LHCN-M2 (cell line): Measurements from ENCODE around the gene SLC29A2.

DNA sequence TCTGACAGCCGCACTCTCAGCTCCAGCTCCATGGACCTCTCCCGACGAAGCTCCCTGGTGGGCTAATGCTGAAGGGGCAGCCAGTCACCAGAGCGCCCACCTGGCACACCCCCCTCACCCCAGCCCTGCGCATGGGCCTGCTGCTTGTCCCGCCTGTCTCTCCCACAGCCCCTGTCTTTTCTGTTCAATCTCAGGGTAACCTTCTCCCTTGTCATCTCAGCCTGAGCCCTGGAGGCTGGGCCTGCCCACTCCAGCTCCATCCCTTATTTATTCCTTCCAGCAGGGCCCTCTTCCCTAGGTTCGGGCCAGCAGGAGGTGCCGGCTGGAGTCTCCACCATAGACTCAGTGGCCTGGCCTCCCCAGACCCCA lies 1.6 kb upstream of the RAB1B start:
- RAMPAGE, long total RNA = no peak

DNA sequence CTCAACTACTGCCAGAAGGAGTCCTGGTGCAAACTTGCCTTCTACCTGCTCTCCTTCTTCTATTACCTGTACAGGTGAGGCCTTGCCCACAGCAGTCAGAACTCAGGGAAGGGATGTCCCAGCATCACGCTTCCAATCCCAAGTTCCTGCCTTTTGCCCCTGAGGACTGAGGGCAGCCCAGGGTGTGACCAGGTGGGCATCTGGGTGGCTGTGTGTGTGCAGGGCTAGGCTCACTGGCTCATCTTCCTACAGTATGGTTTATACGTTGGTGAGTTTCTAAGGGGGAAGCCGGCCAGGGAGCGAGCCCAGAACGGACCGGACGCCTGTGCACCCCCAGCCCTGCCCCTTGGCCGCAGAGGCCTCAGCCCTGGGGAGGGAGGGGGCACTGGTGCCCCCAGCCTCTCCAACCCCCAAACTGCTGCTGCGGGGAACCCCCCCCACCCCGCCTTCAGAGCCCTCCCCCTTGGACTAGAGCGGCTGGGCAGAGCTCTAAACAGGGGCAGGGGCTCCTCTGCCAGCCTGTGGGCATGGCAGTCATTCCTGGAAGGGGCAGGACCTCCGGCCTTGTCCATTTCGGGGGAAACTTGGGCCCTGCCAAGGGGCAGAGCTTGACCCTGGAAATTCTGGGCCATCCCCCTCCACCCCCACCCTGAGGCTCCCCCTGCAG lies 5.5 kb downstream of the CNIH2 start:
- RAMPAGE, long total RNA = no peak

GRCh38 chr11:66326200-66326958 lies 9.5 kb upstream of the CD248 start:
- RAMPAGE, long total RNA = no peak

DNA sequence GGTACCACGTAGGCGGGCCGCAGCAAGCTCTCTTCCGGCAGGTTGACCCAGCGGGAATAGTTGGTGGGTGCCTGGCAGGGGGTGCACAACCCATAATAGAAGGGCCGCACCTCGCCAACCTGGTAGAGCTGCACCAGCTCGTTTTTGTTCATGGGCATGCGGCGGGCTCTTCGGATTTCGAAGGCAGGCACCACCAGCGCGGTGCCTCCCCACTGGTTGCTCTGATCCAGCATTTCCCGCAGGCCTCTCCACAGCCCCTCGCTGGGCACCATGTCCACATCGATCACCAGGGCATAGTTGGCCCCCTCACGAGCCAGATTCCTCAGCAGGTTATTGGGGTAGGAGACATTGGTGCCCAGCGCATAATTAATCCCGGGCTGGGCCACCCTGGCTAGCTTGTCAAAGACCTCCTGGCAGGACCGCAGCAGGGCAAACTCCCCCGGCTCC lies 819 bp downstream of the B4GAT1 start:
- RAMPAGE, long total RNA = no peak

DNA sequence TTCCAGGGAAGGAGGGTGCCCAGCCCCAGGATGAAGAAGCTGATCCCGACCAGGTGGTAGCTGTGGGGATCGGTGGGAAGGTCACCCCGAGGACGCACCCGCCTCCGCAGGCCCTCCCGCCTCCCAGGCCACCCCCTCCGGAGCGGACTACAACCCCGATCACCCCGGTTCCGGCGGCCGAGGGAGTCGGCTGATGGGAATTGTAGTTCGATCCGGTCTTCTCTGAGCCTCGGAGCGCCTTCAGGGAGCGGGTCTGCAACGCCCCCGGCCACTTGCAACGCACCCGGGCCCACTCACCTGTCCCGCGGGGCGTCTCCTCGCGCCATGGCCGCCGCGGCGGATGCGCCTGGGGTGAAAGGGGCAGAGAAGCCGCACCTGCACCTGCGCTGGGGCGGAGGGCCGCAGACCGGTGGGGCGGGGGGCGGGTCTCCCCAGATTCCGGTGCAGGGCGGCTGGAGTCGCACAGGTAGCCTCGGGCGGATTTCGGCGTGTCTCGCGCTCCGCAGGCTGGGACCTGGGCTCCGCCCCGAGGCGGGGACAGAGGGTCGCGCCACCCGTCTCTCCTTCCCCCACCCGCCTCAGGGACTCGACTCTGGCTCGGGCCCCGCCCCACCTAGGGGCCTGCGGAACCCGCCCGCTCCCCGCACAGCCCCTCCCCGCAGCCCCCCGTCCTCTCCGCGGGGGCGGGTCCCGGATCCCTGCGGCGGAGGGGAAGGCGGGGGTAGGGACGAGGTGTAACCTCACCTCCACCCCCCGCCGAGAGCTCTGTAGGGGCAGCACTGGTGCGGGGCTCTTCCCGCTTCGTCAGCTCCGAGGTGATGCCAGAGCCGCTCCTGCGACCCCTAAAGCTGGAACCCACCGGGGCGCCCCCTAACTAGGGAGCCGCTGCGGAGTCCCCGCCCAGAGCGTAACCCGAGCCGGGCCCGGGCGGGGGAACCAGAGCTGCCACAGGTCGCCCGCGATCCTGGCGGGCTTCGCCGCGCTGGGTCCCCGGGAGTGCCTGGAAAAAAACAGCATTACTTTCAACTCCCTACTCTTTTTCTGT lies at the start of gene SLC29A2:
TSS of gene SLC29A2 (minus strand) at position 495 of the 1,045 bp plus-strand sequence.
- RAMPAGE, long total RNA = no peak

DNA sequence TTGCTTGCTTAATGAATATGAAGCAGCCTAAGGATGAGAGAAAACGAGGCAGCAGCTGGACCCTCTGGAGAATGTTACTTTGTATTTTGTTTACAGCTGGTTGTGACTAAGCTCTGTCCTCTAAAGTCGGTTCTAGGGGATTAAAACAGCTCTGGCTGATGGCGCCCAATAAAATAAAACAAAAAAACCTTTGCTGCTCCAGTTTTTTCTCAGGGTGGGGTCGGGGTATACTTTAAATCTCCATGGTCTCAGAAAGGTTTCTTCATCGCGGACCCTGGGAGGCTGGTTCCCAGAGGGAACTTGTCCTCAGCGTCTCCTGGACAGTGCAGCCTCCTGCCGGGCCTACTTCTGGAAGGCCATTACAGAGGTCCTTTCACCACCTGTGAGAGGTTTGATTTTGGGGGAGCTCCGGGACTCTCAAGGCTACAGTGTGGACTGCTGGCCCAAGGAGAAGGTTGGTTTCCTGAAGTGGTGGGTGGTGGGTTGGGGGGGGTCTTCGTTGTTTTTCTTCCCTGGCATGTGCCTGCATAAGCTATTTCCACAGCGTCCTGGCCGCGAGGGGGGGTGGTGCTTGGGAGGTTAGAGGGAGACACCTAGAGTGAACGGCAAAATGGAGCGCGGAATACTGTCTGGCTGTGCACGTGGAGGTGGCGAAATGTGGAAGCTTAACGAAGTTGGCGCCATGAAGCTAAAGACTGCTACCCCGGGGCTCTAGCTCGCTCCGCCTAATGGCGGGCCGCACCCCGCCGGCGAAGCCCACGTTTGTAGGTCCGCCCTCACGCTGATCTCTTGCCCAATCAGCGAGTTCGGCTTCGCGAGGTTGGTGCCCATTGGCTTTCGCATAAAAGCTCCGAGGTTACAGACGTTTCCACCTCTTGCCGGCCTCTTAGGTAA lies 587 bp upstream of the RBM4 start:
- RAMPAGE, long total RNA = no peak

- RAMPAGE, long total RNA = no peak
These were observed 11.4 kb downstream of the RBM4B start for GRCh38 chr11:66665759-66667192.

GRCh38 chr11:66668563-66669248 lies 9.0 kb downstream of the RBM4B start:
- RAMPAGE, long total RNA = no peak

- RAMPAGE, long total RNA = no peak
These were observed 1.9 kb downstream of the RCE1 start for GRCh38 chr11:66844852-66845759.

DNA sequence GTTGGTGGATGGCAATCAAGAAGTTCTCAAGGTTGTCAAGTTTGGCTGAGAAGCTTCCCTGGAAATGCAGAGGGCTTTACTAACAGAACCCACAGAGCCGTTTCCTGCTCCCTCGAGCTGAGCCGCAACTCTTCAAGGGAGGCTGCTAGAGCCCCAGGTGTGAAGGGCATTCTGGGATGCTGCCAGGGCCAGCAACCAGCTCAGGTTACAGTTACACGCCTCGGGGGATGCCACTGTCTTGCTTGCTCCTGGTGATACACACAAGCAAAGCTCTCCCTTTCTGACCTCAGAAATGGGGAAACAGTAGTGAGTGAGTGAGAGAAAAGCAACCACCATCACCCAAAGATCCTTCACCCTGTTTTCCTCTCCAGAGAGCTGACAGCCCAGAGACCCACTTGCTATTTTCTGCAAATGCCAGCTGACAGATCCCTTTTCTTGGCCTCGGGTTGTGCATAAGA lies 24.0 kb downstream of the LRFN4 start:
- RAMPAGE, long total RNA = no peak

GRCh38 chr11:66967609-66968019 lies 7.5 kb upstream of the C11orf86 start:
- RAMPAGE, long total RNA = no peak

GRCh38 chr11:67022550-67022917 lies 400 bp upstream of the SYT12 start:
- RAMPAGE, long total RNA = no peak

DNA sequence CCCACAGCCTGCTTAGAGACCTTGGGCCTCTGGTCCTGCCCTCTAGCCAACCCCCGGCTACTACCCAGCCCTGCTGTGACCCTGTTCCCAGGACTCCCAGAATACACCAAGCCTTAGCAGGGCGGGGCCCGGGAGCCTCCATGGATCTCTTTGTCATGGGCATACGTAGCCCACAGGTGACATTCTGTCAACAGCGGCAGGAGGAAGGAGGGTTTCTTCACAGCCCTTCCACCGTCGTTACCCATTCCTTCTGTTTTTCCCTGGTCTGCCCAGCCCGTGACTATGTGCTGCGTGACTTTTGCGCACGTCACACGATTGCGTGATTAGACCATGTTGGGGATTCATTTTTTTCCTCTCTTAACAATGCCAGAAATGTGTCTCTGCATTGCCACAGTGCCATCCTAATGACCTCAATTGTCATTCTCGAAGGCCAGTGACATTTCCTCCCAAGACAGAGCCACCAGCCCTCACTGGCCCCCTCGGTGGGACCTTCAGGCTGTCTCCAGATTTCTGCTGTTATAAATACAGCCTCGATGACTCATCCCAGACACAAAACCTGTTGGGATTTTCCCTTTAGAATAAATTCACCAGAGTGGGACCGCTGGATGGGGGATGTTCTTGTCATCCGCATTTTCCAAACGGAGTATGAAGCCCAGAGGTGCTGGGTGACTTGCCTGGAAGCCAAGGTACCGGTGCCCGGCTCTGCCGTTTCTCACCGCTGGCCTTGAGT lies 9.1 kb downstream of the SYT12 start:
- RAMPAGE, long total RNA = no peak

- RAMPAGE, long total RNA = no peak
These were observed 25.2 kb upstream of the GRK2 start for GRCh38 chr11:67241004-67241515.

DNA sequence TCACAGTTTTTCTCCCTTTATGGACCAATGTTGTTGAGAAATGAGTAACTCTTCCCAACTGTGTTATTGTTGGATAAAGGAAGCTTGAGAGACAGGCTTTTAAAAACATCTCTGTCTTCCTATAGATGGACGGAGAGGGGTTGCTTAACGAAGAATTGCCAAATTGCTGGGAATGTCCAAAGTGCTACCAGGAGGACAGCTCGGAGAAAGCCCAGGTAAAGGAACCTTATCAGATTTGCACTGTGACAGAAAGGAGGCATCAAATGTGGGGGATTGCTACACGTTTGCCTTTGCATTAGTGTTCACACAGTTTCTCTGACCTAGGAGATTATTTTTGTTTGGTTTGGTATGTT lies 18.1 kb upstream of the GRK2 start:
- RAMPAGE, long total RNA = no peak

- RAMPAGE, long total RNA = no peak
These were observed 13.8 kb upstream of the GRK2 start for GRCh38 chr11:67252076-67253282.

DNA sequence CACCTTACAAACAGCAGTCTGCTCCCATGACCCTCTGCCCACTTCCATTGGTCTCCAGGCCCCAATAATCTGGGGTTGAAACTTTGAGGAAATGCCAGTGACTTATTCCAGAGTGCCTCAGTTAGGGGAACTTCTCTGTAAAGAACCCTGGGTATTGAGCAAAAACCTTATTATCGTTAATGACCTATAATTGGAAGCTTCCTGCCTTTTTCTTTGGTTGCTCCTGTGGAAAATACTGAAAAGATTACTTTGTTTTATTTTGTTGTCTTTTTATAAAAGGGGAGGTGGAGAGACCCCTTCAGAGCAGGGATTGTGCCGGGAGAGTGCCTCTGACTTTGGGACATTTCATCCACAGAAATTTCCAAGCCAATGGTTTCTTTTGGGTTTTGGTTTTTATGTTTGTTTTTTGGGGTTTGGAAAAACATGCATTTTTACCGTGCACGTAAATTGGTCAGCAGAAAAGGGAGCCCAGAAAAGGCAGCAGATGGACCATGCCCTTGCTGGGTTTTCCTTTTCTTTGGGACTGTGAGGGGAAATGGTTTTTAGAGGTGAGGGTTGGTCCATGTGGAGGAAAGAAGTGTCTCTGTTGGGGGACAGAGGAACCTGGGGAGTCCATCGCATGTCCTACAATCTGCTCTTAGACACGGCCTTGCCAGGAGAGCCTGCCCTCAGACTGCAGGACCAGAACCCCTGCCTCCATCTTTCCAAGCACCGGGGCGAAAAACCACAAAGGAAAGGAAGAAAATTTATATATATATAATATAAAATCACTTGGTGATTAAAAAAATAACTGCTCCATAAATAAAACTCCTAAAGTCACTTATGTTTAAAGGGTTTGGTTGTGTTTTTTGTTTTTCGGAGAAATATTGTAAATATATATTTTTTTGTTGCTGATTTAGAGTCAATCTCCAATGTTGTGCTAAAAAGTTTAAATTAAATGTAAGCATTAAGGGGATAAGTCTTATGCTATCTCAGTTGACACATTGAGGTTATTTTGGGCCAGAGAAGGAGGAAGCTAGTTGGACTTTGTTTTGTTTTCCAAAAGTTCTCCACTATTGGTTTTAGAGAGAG lies 9.1 kb upstream of the GRK2 start:
- RAMPAGE, long total RNA = no peak

DNA sequence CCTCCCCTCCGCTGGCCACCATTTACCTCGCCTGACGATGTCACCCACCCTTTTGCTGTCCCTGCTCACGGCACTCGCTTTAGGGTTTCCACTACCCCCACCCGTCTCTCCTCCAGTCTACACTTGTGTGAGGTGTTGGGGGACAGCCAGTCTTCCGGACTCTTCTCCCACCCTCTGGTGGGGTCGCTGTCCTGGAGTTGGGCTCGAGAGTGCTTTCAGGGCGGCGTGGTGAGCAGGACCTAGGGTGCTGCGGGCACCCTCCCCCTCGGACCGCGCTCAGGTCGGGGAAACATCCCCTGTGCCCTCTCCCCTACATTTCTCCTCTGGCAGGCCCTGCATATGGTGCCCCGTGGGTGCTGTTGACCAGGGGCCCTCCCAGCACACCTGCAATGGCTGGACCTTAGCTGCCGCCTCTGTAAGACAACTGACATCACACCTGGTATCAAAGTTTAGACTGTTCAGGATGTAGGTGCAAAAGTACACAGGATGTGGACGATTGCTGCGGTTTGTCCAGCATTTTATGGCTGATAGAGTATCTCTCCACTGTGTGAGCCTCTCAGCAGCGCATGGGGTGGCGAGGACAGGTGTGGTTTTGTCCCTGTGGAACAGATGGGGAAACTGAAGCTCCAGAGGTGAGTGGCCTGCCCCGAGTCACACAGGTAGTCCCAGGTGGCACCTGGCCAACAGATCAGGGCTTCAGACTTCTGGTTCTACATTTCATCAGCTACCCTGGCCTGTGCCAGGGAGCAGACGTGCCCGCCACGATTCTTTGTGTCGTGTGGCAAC lies 1.1 kb downstream of the GRK2 start:
- RAMPAGE, long total RNA = no peak

- RAMPAGE, long total RNA = no peak
These were observed 2.6 kb downstream of the ANKRD13D start for GRCh38 chr11:67291422-67292481.

GRCh38 chr11:67345069-67345647 lies 8.2 kb downstream of the POLD4 start:
- RAMPAGE, long total RNA = no peak